AG09319 (cell line): ENCODE results near the genes STAG1, DZIP1L, ARMC8 and SLC25A36.

DNA sequence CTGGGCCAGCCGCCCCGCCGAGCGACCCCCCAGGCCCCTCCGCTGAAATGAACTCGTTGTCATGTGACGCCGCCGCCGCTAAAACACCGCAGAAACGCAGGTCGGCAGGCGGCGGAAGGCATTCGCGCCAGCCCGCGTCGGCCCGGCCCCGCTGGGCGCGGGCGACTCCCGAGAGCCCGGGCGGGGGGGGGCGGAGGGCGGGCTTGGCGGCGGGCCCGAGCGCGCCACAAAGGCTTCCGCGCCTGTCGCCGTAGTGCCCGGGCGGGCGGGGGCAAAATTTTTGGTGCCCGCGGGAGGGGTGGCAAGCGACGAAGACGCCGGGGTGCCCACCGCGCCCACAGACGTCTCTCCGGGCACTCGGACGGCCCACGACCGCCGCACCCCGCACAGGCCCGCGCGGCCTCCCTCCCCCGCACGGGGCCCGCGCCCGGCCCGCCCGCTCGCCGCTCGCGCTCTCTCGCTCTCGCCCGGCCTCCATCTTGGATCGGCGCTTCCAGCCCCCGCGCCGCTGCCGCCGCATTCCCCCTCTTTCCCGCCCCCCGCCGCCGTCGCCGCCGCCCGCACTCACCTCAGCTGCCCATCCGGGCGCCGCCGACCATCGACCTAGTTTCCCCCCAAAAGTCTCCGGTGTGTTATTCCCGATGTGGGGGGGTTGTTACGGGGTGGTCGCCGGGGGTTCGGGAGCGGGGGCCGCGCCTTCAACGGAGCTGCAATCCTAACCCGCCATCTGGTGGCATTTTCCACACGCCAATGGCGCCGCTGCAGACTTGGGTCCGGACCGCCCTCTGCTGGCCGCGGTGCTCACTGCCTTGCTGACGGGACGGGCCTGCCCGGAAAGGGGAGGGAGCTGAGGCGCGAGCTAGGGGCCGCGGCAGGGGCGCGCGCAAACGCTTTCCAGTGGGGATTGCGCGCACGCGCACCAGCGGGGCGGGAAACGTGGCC lies at the start of gene STAG1:
Gene STAG1, minus strand, starts transcription at position 752 of the 942 bp plus-strand sequence.
- RRBS: 2% methylated on average over 46 of the region's 131 CpGs

- RRBS: 2% methylated on average over 28 of the region's 88 CpGs
These were observed at the start of gene DZIP1L for GRCh38 chr3:138114922-138116067. Gene DZIP1L (minus strand): TSS chr3:138115608.

DNA sequence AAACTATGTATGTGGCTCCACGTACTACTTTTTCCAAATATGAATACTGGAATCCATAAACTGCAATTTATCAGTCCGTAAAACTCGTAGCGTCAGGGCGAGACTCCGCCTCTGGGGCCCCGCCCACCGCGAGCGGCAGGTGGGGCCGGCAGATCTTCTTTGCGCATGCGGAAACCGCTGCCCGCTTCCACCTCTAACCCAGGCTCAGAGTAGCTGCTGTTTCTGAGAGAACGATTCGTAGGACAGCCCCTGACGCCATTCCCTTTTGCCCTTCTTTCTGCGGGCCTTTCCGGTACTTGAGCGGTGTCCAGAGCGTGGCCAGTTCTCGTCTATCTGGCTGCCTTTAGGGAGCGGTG lies at the start of gene ARMC8:
Gene ARMC8, plus strand, starts transcription at position 184 of the 356 bp plus-strand sequence.
- RRBS: 0% methylated on average over 3 of the region's 24 CpGs

DNA sequence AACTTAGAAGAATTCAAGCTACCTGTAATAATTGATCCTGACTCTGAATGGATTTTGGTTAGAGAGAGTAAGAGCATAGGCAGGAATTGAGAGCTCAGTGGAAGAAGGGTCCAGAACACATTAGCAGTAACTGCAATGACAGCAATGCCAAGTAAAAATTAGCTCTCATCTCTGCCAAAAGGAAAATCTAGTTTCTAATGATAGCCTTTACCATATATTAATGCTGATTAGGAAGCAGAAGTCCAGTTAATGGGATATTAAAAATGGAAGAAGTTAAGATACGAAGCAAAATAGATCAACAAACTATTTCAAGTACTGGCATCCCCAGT lies 61.1 kb downstream of the ARMC8 start:
- RRBS: no CpG with 5 or more reads among the region's 1 CpG

DNA sequence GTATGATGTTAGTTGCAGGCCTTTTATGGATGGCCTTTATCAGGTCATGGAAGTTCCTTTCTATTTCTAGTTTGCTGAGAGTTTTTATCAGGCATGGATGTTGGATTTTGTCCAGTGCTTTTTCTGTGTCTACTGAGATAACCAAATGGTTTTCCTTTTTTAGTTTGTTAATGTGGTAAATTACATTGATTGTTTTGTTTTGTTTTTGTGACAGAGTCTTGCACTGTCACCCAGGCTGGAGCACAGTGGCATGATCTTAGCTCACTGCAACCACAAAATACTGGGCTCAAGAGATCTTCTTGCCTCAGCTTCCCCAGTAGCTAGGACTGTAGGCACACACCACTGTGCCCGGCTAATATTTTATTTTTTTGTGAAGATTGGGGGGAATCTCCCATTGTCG lies 26.3 kb downstream of the MRAS start:
- RRBS: no CpG with 5 or more reads among the region's 2 CpGs

GRCh38 chr3:138688804-138689430 lies 80.3 kb downstream of the FAIM start:
- RRBS: no CpG with 5 or more reads among the region's 9 CpGs

DNA sequence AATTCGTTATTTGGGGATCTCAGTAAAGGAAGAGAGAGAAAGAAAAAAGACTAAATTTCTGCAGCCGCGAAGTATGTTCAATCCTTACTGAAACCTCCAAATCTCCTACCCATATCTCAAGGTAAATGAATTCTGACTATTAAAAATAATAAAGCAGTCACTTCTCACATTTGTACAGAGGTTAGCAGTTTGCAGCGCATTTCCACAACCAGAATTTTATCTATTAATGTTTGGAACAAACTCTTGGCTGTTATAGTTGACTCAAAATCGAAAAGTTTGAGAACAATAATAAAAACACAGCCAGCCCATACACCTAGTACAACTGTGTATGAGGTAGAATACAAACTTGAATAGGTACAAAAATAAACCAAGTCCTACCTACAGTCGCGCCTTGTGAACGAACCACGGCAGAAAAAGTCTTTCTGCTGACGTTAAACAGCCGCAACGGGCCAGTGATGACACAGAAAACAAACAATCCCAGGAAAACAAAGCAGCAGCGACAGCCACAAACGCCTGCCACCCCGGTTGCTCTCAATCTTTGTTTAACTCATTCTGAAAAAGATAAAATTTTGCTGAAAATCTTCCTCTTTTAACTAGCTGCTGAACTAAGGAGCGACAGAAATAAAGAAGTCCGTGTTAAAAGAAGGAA lies 3.2 kb downstream of the FOXL2 start:
- RRBS: no CpG with 5 or more reads among the region's 17 CpGs

- RRBS: no CpG with 5 or more reads among the region's 6 CpGs
These were observed 140.8 kb upstream of the PRR23C start for GRCh38 chr3:139185150-139186192.

DNA sequence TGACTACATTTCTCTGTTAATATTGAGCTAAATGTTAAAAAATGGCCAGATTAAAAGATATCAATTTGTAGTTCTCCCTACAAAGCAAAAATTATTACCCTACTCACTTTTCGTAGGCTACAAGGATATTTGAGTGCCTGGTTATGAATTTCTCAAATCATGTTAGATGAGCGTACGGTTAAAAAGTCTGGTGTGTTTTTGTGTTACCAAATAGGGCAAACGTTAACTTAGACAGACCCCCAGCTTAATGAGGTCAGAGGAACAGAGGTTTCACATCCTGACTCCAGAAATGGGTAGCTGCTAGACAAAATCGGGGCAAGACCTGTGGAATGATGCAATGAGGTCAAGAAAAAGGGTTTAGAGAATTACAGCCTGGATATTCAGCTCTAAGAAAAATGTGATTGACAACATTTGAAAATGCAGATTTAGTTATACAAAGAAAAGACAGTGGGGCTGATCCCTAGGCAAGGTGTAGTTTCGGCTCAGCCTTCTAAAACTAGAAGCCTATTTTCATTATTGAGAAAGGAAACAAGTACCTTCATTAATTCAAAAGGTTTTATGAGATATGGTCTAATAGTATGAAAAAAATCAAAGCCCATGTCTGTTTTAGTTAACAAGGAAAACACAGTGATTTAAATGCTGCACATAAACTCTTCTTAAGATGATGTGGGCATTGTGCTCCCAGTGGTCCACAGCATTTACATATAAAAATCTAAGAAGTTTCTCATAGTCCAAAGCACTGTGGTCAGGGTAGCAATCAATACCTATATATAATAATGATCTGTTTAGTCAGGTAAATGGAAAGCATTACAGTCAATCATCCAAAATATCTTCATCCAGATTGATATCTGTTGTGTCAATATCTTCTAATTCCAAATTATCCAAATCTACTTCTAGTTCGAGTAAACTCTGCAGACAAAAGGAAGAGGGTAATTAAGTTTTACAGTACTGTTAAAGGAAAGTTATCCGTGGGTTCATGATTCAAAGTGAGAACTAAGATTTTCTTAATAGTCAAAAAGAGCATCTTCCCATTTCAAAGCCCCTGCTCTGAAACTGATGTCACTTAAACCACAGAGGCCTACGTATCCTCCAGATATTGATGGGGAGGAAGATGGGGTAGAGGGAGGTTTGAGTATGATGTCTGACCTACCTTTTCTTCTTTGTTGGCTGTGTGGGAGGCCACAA lies 13.6 kb downstream of the MRPS22 start:
- RRBS: no CpG with 5 or more reads among the region's 9 CpGs

- RRBS: no CpG with 5 or more reads among the region's 3 CpGs
These were observed 1.5 kb upstream of the RBP2 start for GRCh38 chr3:139477675-139478267.

GRCh38 chr3:139533086-139533350 lies 6.5 kb downstream of the RBP1 start:
- RRBS: no CpG with 5 or more reads among the region's 5 CpGs

- RRBS: no CpG with 5 or more reads among the region's 15 CpGs
These were observed 4.2 kb downstream of the RBP1 start for GRCh38 chr3:139534949-139536131.

DNA sequence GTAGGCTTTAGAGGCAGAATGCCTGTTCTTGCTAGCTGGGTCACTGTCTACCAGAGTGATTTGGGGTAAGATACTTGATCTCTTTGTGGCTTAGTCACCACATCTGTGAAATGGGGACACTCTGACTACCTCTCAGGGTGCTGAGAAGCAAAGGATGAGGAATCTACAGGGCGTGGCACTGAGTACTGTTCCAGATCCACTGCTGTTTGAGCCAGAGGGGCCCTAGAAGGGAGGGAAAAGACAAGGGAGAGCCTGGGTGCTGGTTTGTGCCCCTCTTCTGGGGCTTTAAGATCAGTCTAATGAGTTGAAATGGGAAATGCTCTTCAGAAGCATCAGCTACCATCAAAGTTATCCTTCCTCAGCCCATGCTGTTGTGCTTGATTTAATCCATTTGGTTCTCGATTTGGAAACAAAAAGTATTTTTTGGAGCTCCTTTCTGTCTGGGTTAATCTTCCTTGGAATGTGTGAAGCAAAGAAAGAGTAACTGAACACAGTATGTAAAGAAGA lies 2.6 kb upstream of the RBP1 start:
- RRBS: no CpG with 5 or more reads among the region's 2 CpGs

DNA sequence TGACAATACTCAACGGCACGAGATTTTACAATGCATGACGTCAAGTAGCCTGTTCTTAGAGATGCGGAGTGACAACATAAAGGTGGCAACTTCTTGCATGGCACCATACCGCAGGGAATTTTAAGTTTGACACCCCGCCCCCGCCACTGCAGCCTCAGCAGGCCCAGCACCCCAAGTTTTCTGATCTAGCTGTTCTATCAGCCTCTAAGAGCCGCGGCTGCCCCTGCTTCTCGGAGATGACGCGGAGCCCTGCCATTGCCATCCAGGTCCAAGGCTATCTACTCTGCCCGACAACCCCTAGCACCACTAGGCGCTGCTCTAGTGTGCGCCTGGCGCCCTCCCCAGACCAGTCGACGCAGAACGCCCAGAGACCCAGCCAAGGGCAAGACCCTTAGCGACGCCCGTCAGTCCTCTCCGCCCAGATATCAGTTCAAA lies 591 bp upstream of the CLSTN2 start:
- RRBS: no CpG with 5 or more reads among the region's 23 CpGs

GRCh38 chr3:140386247-140386796 lies 291.5 kb upstream of the TRIM42 start:
- RRBS: no CpG with 5 or more reads among the region's 4 CpGs

DNA sequence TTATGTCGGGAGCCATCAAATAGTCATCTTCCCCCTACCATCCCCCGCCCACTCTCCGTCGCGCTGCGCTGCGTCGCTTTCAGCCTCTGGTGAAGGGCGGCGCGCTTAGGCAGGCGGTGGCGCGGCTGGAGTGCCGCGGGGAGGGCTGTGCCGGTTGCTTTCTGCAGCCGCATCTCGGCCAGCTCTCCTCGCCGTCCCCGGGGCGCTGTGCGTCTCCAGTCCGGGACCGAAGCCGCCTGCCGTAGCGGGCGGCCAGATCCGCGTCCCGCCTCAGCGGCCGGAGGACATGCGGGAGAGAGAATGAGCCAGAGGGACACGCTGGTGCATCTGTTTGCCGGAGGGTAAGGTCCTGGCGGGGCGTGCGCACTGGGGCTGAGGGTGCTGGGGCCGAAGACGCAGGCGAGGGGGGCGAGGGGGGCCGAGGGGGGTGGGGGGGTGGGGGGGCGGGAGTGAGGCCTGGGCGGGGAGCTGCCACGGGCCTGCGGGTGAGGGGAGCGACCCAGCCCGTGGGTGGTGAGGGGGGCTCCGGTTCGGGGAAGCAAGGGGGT lies at the start of gene SLC25A36:
Gene SLC25A36, plus strand, starts transcription at position 82 of the 548 bp plus-strand sequence.
- RRBS: 1% methylated on average over 20 of the region's 54 CpGs

- RRBS: no CpG with 5 or more reads among the region's 43 CpGs
These were observed 1.4 kb downstream of the SPSB4 start for GRCh38 chr3:141052332-141053129.

- RRBS: no CpG with 5 or more reads among the region's 2 CpGs
These were observed 64.8 kb downstream of the SPSB4 start for GRCh38 chr3:141116015-141116299.

- RRBS: 1% methylated on average over 9 of the region's 35 CpGs
These were observed 387 bp downstream of the PXYLP1 start for GRCh38 chr3:141232061-141232363.

- RRBS: no CpG with 5 or more reads among the region's 1 CpG
These were observed 42.3 kb upstream of the ZBTB38 start for GRCh38 chr3:141326001-141326480.